ENCODE results near the gene RASSF10.

GRCh38 chr11:12388151-12388698 lies 10.9 kb downstream of the PARVA start:
- RRBS = no CpG with 5 or more reads among the region's 6 CpGs

GRCh38 chr11:12411783-12412788 lies 34.7 kb downstream of the PARVA start:
- RRBS = no CpG with 5 or more reads among the region's 8 CpGs

DNA sequence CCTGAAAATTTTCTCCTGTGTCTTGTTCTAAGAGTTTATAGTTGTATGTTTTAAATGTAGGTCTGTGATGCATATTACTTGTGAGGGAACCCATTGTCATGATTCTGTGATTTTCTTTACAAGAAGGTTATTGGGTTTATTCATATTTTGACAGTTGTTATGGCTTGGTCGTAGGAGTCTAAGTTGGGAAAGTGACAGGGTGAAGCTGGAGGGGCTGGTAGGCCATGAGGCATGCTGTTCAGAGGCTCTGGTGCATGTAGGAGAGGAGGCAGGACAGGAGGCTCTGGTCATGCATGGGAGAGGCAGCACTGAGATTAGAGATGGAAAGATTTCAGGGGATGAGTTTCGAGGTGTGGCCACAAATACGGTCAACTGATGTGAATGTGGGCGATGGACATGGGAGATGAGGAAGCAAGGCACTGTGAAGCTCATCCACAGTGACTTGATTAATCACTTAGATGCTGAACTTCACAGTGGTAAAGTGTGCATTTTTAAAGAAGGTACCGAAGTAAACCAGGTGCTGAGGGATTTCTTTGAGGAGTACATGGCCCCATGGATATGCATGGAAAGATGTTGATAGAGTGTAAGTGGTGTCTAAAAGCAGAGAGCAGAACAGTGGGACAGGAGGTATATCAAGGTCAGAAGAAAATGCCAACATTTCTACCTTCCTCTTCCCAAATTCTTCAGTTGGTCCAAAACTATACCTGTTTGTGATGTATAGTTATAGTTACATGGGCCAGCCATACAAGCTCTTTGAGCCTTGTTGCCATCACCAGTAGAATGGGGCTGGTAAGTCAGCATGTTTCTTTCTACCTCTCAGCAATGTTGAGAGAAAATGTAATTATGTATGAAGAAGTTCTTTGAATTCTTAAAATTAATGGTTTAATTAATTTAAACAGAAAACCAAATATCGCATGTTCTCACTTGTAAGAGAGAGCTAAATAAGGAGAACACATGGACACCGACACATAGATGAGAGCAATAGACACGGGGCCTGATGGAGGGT lies 100.0 kb downstream of the TEAD1 start:
- RRBS = no CpG with 5 or more reads among the region's 8 CpGs

GRCh38 chr11:12813516-12814465 lies 139.6 kb downstream of the TEAD1 start:
- RRBS = no CpG with 5 or more reads among the region's 13 CpGs

DNA sequence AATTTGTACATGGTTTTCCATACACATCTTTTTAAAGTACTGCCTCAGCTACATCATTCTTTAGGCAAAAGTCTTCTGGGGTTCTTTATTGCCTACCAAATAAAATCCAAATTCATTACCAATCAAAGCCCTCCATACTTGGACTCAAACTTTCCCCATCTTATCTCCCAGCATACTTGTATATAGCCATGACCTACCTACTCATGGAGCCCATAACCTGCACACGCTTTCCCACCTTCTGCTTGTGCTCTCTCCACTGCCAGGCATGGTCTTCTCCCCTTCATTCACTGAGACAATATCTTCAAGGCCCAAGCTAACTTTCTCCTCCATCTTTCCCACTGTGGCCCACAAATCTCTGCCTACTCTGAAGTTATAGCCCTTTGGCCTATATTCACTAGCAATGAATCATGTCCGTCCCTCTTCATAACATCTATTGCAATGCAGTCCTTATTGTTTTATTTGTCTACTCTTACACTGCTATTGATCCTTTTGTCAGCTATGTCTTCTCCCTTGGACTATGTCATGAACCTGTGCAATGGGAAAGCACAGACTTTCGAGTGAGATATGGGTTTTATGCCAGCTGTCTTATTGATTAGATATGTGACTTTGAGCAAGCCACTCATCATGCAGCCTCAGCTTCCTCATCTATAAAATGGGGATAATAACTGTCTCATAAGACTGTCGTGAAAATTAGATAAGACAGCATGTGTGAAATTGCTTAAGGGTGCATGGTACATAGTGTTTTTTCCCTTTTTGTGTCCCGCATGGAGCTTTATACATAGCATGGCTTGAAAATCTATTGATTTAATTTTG lies 32.2 kb upstream of the RASSF10 start:
- RRBS = no CpG with 5 or more reads among the region's 5 CpGs

GRCh38 chr11:12989373-12989964 lies 19.6 kb upstream of the RASSF10 start:
- RRBS = no CpG with 5 or more reads among the region's 15 CpGs

- RRBS = 4% methylated on average over 26 of the region's 80 CpGs
These were observed at the start of gene RASSF10 for GRCh38 chr11:13008936-13009783. Gene RASSF10 (plus strand): TSS chr11:13009316.

GRCh38 chr11:13276461-13277570 lies 774 bp upstream of the BMAL1 start:
- RRBS = under 1% methylated on average over 10 of the region's 57 CpGs

GRCh38 chr11:13303352-13304347 lies 26.1 kb downstream of the BMAL1 start:
- RRBS = no CpG with 5 or more reads among the region's 10 CpGs

DNA sequence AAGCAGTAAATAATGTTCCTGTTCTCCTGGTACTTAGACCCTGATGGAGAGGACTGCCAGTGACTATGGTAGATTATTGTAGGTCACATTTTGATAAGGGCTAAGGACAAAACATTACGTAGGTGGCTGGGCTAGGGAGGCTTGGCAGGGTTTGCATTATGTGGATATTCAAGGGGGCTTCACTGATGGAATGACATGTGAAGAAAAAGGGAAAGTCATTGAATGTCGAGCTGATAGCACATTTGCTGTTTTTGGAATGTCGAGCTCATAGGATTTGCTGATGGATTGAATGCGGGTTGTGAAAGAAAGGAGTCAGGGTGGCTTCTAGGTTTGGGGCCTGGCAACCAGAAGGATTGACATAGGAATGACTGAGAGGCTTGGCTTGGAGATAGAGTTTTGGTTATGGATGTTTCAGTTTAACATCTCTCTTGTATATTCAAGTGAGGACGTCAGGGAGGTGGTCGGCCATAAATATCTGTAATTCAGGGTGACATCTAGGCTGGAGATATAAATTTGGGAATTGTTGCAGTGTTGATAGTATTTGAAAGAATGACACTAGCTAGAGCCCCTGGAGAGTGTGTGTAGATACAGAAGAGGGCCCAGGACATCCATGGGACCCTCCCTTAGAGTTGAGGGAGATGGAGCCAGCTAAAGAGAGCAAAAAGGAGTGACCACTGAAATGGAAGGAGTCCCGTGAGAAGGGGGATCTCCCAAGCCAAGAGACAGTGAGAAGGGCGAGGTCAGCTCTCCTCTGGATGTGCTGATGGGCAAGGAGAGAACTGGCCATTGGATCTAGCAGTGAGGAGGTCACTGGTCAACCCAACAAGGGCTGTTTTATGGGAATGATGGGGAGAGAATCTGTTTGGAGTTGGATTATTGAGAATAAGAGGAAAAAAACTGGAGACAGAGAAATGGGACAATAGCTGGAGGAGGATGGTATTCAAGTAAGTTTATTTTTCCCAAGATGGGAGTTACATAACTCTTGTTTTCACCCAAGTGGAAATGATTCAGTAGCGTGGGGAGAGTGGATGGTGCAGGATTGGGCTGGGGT lies 73.7 kb downstream of the BMAL1 start:
- RRBS = no CpG with 5 or more reads among the region's 9 CpGs

DNA sequence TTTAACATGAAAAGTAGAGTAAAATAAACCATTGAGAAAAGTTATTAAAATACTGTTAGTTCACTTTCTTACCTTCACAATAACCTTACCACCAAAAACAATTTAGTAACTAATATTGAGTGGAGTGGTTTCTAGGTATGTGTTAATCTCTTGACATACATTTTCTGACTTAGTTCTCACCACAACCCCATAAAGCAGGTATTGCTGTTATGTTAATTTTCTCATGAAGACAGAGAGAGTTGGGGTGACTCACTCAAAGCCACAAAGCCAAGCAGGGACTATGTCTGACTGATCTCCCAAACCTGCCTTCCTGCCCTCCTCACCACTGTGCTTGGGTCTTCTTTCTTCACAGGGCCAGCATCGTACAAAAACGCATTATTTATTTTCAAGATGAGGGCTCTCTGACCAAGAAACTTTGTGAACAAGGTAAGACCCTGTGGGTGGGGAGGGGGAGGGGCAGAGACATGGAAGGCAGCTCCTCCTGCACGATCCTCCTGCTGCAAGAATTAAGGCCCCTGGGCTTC lies 112.5 kb downstream of the SPON1 start:
- RRBS = no CpG with 5 or more reads among the region's 3 CpGs

DNA sequence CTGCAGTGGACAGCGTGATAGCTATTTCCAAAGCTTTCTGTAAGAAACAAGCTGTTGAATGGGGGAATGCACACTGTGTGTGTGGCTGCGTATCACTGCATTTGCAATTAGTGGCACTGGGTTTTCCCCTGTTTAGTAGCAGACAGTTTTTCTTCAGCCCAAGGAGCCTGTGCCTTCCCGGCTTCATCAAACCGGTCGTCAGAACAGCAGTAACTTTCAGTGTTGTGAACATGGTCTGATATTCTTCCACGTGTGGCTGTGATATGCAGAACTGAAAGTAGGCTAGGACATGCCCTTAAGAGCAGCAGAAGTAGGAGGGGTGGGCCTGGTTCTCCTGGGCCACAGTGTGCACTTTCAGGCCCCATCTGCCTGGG lies 121.4 kb downstream of the RRAS2 start:
- RRBS = no CpG with 5 or more reads among the region's 6 CpGs

DNA sequence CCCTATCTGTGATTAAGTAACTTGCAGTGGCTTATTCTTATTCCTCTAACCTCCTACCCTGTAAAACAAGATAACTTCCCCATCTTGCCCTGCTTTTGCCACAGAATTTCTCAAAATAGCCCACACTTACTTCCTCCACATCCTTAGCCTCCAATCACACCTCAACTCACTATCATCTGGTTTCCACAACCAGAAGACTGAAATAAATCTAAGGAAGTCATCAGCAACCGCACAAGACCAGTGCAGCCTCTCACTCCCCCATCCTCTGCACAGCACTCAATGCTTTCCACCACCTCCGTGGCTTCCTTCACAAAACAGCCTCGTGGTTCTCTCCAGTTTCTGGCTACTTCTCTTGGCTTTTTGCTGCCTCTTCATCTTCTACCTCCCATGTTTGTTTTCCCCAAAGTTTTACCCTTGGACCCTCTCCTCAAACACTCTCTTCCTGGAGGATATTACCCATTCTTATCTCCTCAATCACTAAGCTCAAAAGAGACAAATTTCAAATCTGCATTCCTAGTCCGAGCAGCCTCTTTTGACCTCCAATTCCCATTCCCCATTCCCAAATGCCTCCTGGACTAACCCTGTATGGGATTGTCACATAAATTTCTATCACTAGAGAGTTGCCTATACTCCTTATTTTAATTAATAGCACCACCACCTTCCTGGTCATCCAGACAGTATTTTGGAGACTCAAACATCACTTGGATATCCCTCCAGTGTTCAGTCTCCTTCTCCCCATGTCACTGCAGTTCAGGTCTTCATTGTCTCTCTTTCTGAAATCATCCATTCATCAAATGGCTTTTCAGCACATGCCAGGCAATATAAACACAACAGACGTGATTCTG lies 87.5 kb downstream of the RRAS2 start:
- RRBS = no CpG with 5 or more reads among the region's 5 CpGs

GRCh38 chr11:14494958-14495964 lies 4.3 kb downstream of the COPB1 start:
- RRBS = no CpG with 5 or more reads among the region's 8 CpGs

- RRBS = no CpG with 5 or more reads among the region's 3 CpGs
These were observed 1.6 kb downstream of the PDE3B start for GRCh38 chr11:14645267-14645521.

DNA sequence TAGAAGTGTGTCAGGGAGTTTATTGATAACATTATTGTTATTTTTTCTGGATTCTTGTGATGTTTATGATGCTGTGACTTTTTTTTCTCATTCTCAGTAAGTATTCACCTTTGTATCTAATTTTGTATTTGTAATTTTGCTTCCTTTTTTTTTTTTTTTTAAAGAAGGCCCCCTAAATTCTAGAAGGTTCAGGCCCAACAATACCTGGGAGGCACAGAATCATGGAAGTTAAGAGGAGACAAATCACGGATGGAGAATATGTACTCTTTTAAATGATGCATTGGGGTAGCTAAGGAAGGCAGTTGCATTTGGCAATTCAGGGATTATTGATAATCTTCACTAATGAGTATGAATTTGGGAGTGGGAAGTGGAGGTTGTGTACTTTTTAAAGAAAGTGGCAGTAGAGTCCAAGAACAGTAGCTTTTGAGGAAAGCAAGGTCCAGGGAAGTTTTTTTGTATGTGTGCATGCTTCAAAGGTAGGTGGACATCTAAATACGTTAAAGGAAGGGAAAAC lies 46.9 kb downstream of the PDE3B start:
- RRBS = no CpG with 5 or more reads among the region's 2 CpGs

DNA sequence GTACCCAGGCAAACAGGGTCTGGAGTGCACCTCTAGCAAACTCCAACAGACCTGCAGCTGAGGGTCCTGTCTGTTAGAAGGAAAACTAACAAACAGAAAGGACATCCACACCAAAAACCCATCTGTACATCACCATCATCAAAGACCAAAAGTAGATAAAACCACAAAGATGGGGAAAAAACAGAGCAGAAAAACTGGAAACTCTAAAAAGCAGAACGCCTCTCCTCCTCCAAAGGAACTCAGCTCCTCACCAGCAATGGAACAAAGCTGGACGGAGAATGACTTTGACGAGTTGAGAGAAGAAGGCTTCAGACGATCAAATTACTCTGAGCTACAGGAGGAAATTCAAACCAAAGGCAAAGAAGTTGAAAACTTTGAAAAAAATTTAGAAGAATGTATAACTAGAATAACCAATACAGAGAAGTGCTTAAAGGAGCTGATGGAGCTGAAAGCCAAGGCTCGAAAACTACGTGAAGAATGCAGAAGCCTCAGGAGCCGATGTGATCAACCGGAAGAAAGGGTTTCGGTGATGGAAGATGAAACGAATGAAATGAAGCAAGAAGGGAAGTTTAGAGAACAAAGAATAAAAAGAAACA lies 46.7 kb downstream of the CYP2R1 start:
- RRBS = no CpG with 5 or more reads among the region's 10 CpGs

DNA sequence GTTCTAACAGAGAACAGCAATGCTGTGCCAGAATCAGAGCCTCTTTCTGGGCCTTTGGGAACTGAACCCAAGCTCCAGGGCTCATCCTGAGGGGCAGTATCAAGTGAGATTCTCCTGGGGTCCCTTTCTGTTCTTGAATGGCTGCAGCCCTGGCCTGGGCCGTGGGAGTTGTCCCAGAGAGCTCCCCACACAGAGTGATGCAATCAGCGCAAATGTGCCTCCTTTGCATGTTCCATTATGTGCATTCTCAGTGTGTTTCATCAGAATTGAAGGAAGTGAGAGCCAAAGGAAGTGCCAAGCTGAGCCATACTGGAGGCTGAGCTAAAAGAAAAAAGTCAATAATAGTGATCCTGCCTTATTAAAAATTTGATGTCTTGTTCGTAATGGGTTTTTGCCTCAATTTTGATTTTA lies 3.0 kb upstream of the CYP2R1 start:
- RRBS = no CpG with 5 or more reads among the region's 3 CpGs

DNA sequence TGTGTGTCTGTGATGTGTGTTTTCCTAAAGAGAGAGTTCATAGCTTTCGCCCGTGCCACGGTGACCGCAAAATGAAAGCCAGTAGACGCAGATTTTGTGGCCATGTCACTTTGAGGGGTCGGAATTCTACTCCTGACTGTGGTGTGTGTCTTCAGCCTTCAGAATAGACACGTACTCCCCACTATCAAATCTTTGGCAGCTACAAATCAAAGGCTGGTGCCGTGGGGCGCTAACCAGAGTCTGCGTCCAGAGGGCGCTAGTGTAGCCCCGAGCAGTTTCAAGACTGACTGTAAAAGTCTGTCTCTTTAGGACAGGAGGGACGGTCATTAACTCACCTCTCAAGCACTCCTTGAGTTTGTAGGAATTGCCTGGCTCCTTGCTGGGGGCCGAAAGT lies 2.5 kb upstream of the CALCA start:
- RRBS = no CpG with 5 or more reads among the region's 14 CpGs

- RRBS = no CpG with 5 or more reads among the region's 1 CpG
These were observed 612.4 kb downstream of the INSC start for GRCh38 chr11:15727199-15727459.